ENCODE measurements around a stretch of chr13.

GRCh38 chr13:39021458-39021982, 16.4 kb downstream of the PROSER1 start:
- RAMPAGE, long total RNA, result no peak
- RRBS, result no CpG with 5 or more reads among the region's 2 CpGs
PRO-cap:
- standard, result no peak
- CoPRO, capped RNA only, 2 experiments, result no peak in any of the 2 experiments
- CoPRO, capped and uncapped RNA, 2 experiments, result no peak in any of the 2 experiments
- CoPRO, uncapped RNA only, 2 experiments, result no peak in any of the 2 experiments
CAGE:
- cytosol, long polyA plus RNA, result no peak
- long polyA plus RNA, result no peak
- nucleolus, long total RNA, result no peak
- nucleus, long polyA plus RNA, result no peak

DNA sequence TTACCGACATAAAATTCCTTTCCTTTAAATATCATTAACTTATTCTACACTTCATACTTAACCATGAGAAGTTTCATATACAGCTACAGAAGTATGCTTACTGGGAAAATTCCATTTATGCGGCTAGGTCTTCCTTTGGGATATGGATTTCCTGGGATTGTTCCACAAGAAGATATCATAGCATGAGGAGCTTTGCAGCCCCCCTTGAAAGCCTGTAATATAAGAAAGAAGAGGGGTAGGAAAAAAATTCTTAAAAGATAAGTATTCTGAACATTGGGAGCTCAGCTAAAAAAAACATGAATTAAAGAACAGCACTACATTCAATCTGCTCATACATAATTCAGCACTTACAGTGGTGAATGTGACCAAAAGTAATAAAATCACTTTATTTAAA, 11.7 kb downstream of the PROSER1 start:
- RAMPAGE, long total RNA, result no peak
- RRBS, result no CpG with 5 or more reads among the region's 2 CpGs
PRO-cap:
- standard, result no peak
- CoPRO, capped RNA only, 2 experiments, result no peak in any of the 2 experiments
- CoPRO, capped and uncapped RNA, 2 experiments, result no peak in any of the 2 experiments
- CoPRO, uncapped RNA only, 2 experiments, result no peak in any of the 2 experiments
CAGE:
- cytosol, long polyA plus RNA, result no peak
- long polyA plus RNA, result no peak
- nucleolus, long total RNA, result no peak
- nucleus, long polyA plus RNA, result no peak

DNA sequence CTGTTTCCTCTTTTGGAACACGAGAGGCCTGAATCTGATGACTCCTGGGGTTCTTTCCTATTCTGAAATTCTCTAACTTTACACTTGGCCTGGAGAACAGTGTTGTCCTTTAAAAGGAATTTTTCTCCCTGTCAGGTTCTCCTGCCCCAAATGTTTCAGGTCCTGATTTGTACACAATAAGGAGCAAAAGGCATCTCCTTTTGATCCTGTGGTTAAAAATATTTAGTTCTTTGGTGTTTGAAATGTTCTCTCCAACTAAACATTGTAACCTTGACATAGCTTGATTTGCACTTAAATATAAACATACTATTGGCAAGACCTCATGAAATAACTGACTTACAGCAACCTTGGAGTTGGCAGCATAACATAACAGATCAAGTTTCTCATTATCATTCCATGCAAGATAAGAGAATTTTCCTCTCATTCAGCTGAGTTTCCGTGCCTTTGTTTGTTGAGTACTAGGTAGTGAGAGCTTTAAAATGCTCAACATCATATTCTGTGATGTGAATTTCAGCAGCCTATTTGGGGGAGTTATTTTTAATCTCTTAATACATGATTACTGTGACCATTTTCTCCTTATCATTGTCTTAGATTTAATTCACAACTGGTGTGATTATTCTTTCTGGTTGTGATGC, 244.9 kb downstream of the COG6 start:
- RAMPAGE, long total RNA, result no peak
- RRBS, result no CpG with 5 or more reads among the region's 2 CpGs
PRO-cap:
- standard, result no peak
- CoPRO, capped RNA only, 2 experiments, result no peak in any of the 2 experiments
- CoPRO, capped and uncapped RNA, 2 experiments, result no peak in any of the 2 experiments
- CoPRO, uncapped RNA only, 2 experiments, result no peak in any of the 2 experiments
CAGE:
- cytosol, long polyA plus RNA, result no peak
- long polyA plus RNA, result no peak
- nucleolus, long total RNA, result no peak
- nucleus, long polyA plus RNA, result no peak

DNA sequence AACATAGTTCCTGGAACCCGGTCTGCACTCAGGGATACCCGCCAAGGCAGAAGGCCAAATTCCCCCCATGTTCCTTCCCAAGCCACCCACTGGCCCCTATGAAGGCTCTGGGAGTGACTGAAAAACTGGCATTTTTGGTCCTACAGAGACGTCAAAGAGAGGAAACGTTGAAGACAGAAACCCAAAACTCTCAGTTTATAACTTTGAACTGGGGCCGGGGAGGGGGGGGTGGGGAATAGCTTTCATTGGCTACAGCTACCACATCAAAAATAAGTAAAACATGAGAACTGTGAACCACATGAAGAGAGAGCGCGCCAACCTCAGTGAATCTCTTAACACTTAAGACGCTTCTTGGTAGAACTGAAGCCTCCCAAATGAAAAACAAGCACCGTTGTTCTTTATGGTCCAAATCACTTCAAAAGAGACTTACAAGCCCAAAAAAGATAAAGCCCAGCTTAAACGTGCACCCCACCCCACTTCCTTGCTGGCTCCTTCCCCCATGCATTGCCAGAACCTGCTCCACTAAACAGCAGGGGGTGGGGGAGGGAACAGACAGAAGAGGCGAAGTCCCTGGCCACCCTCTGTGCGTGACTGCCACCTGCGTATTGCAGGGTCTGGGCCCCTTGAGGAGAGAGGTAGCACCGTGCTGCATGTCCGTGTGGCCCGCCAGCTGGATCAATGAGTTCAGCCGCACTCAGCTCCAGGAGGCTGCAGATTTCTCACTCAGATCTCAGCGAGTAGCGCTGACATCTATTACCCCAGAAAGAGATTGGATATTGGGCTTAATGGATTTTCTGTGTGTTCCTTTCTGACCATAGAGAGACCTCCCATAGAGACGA, 479.1 kb downstream of the FOXO1 start:
- RAMPAGE, long total RNA, result no peak
- RRBS, result no CpG with 5 or more reads among the region's 20 CpGs
PRO-cap:
- standard, result no peak
- CoPRO, capped RNA only, 2 experiments, result no peak in any of the 2 experiments
- CoPRO, capped and uncapped RNA, 2 experiments, result no peak in any of the 2 experiments
- CoPRO, uncapped RNA only, 2 experiments, result no peak in any of the 2 experiments
CAGE:
- cytosol, long polyA plus RNA, result no peak
- long polyA plus RNA, result no peak
- nucleolus, long total RNA, result no peak
- nucleus, long polyA plus RNA, result no peak

DNA sequence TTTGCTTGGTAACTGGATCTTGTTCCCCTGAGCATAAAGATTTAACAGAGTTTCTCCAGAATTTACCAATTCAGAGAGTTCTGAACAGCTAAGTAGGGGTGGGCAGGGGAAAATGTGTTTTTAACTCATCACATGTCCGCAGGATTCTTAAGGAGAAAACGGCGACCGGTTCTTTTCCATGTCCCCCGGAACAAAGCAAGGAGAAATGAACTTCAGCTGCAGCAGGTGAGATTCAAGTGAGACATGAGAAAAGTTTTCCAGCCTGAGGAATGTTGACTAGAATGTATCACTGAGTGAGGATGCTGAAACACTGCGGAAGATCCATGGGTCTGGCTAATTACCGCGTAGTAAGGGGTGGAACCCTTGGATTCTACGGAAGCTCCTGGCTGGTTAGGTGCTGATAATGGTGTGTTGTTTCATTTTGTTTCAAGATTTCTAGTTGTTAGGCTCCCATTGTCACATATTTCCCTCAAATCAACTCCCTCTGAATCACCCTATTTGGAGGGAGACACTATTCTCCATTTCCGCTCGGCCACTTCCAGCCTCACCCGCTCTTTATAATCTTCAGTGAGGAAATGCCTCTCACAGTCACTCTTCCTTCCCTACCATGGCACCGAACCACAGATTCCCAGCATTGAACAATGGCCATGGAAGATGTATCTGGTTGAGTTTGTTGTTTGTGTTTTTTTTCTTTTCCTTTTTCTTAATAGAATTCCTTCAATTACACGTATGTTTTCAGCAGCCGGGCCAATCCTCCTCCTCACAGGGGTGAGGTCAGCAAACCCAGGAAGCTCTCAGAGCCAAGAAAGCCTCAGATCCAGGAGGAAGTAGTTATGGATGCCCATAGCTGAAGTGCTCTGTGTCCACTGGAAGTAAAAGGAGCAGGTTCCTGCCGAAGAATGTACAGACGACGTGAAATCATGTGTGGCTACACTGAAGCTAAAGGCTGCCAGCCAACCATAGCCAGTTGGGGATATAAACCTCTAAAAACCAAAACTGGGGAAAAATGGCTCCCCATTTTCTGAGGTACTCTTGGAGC, 472.3 kb downstream of the FOXO1 start:
- RAMPAGE, long total RNA, result no peak
- RRBS, result no CpG with 5 or more reads among the region's 18 CpGs
PRO-cap:
- standard, result no peak
- CoPRO, capped RNA only, 2 experiments, result no peak in any of the 2 experiments
- CoPRO, capped and uncapped RNA, 2 experiments, result no peak in any of the 2 experiments
- CoPRO, uncapped RNA only, 2 experiments, result no peak in any of the 2 experiments
CAGE:
- cytosol, long polyA plus RNA, result no peak
- long polyA plus RNA, result no peak
- nucleolus, long total RNA, result no peak
- nucleus, long polyA plus RNA, result no peak

DNA sequence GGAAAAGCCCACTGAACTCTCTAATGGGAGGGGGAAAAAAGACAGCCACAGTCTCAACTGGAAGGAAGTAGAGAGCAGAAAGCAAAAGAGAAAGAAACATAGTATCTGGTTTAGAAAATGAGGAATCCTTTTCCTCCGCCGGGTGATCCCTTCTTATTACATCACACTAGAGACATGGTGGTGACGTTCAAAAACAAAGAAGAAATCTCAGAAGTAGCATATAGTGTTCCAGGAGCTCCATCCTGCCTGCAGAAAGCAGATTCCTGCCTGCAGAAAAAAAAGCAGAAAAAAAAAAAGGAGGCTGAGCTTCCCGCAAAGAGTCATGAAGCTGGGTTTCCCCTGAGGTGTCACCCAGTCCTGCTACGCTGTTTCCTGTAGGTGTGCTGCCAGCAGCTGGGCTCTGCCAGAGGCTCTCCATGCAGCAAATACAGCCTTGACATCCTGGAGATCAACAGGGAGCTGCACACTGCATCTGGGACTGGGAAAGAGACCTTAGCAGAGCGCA, 351.1 kb downstream of the FOXO1 start:
- RAMPAGE, long total RNA, result no peak
- RRBS, result no CpG with 5 or more reads among the region's 6 CpGs
PRO-cap:
- standard, result no peak
- CoPRO, capped RNA only, 2 experiments, result no peak in any of the 2 experiments
- CoPRO, capped and uncapped RNA, 2 experiments, result no peak in any of the 2 experiments
- CoPRO, uncapped RNA only, 2 experiments, result no peak in any of the 2 experiments
CAGE:
- cytosol, long polyA plus RNA, result no peak
- long polyA plus RNA, result no peak
- nucleolus, long total RNA, result no peak
- nucleus, long polyA plus RNA, result no peak

- RAMPAGE, long total RNA, result no peak
- RRBS, result no CpG with 5 or more reads among the region's 6 CpGs
PRO-cap:
- standard, result no peak
- CoPRO, capped RNA only, 2 experiments, result no peak in any of the 2 experiments
- CoPRO, capped and uncapped RNA, 2 experiments, result no peak in any of the 2 experiments
- CoPRO, uncapped RNA only, 2 experiments, result no peak in any of the 2 experiments
CAGE:
- cytosol, long polyA plus RNA, result no peak
- long polyA plus RNA, result no peak
- nucleolus, long total RNA, result no peak
- nucleus, long polyA plus RNA, result no peak
Measured at GRCh38 chr13:40344851-40345223, 321.6 kb downstream of the FOXO1 start.

GRCh38 chr13:40589142-40590082, 77.0 kb downstream of the FOXO1 start:
- RAMPAGE, long total RNA, result no peak
- RRBS, result no CpG with 5 or more reads among the region's 4 CpGs
PRO-cap:
- standard, result no peak
- CoPRO, capped RNA only, 2 experiments, result no peak in any of the 2 experiments
- CoPRO, capped and uncapped RNA, 2 experiments, result no peak in any of the 2 experiments
- CoPRO, uncapped RNA only, 2 experiments, result no peak in any of the 2 experiments
CAGE:
- cytosol, long polyA plus RNA, result no peak
- long polyA plus RNA, result no peak
- nucleolus, long total RNA, result no peak
- nucleus, long polyA plus RNA, result no peak

DNA sequence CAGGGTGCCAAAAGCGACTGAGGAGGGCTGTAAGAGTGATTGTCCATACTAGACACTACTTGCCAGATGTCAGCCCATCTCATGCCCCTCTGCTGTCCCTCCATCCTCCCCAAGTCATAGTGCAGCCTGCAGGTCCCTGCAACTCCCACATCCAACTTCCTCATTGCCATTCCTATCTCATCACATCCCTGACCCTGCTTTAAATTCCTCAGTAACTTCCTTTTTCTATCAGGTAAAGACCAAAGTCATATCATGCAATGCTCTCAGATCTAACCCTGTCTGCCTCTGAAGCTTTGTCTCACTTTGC, 59.8 kb downstream of the FOXO1 start:
- RAMPAGE, long total RNA, result no peak
- RRBS, result no CpG with 5 or more reads among the region's 1 CpG
PRO-cap:
- standard, result no peak
- CoPRO, capped RNA only, 2 experiments, result no peak in any of the 2 experiments
- CoPRO, capped and uncapped RNA, 2 experiments, result no peak in any of the 2 experiments
- CoPRO, uncapped RNA only, 2 experiments, result no peak in any of the 2 experiments
CAGE:
- cytosol, long polyA plus RNA, result no peak
- long polyA plus RNA, result no peak
- nucleolus, long total RNA, result no peak
- nucleus, long polyA plus RNA, result no peak

- RAMPAGE, long total RNA, result no peak
- RRBS, result no CpG with 5 or more reads among the region's 5 CpGs
PRO-cap:
- standard, result no peak
- CoPRO, capped RNA only, 2 experiments, result no peak in any of the 2 experiments
- CoPRO, capped and uncapped RNA, 2 experiments, result no peak in any of the 2 experiments
- CoPRO, uncapped RNA only, 2 experiments, result no peak in any of the 2 experiments
CAGE:
- cytosol, long polyA plus RNA, result no peak
- long polyA plus RNA, result no peak
- nucleolus, long total RNA, result no peak
- nucleus, long polyA plus RNA, result no peak
Measured at GRCh38 chr13:40631407-40631996, 34.9 kb downstream of the FOXO1 start.

DNA sequence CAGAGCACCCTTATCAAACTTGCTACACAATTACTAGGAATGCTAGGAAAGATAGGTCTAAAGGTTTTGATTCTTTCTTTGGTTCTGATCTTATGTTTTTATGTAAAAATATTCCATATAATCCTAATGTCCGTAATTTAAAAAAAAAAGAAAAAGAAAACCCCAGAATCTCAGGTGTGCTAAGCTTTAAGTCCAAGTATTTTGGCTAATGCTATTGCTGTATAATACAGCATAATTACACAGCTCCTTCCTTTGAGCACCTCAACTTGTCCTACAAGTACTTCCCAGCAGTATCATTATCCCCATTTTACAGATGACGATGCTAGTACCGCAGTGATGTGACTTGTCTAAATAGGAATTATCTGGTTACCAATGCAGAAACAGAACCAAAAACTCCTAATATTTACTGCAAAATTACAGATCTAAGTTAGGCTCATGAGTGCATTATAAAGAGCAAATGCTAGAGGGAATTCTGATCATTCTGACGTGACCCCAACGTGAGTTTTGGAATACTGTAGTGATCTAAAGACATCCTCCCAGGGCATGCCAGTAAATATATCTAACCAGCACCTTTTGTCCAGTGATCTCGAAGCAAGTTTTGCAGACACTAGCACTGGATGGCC, 22.7 kb downstream of the FOXO1 start:
- RAMPAGE, long total RNA, result no peak
- RRBS, result no CpG with 5 or more reads among the region's 6 CpGs
PRO-cap:
- standard, result no peak
- CoPRO, capped RNA only, 2 experiments, result no peak in any of the 2 experiments
- CoPRO, capped and uncapped RNA, 2 experiments, result no peak in any of the 2 experiments
- CoPRO, uncapped RNA only, 2 experiments, result no peak in any of the 2 experiments
CAGE:
- cytosol, long polyA plus RNA, result no peak
- long polyA plus RNA, result no peak
- nucleolus, long total RNA, result no peak
- nucleus, long polyA plus RNA, result no peak

DNA sequence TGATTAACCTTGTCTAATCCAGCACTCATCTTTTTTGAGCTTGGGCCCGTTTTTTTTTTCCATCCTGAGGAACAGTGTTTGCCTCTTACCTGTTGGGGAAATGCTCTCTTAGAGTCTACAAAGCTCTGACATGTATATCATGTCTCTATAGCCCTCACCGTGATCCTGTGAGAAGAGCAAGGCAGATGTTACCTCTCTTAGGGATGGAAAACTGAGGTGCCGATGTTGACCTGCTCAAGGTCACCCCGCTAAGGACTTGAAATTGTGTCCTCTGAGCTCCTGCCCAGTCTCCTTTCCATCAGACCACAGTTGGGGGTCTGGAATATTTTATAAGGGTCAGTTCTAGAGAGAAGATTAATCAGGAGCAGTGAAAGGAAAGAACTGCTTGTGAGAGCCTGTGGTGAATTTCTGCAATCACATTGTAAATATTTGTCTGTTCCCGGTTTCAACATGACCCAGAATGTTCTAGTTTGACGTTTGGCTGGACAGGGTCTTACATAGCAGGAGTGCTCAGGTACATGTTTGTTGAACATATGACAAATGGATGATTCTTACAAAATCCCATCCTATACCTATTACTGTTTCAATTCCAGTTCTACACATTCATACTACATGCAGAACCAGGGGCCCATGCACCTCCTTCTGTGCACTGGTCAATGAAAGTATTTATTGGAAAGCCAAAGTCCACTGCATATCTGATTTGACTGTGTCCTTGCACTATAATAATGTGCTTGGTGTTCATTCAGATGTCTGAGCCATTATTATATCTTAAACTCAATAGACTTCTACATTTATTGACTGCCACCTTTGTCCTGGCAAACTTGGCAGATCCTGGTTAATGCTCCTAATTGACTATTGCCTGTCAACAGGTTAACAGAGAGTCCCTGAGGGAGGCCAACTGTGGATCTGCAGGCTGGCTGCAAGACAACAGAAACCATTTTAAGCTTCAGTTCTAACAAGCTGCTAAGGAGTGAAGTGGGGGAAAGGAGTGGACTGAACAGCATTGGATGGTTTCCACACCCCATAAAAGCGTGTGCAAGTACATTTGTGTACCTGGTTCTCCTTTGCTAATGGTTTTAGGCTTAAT, 12.2 kb downstream of the SLC25A15 start:
- RAMPAGE, long total RNA, result no peak
- RRBS, result no CpG with 5 or more reads among the region's 7 CpGs
PRO-cap:
- standard, result no peak
- CoPRO, capped RNA only, 2 experiments, result no peak in any of the 2 experiments
- CoPRO, capped and uncapped RNA, 2 experiments, result no peak in any of the 2 experiments
- CoPRO, uncapped RNA only, 2 experiments, result peak in 1 of 2 experiments; most common plus-strand start position 325 of the sequence (in 1)
CAGE:
- cytosol, long polyA plus RNA, result no peak
- long polyA plus RNA, result no peak
- nucleolus, long total RNA, result no peak
- nucleus, long polyA plus RNA, result no peak

DNA sequence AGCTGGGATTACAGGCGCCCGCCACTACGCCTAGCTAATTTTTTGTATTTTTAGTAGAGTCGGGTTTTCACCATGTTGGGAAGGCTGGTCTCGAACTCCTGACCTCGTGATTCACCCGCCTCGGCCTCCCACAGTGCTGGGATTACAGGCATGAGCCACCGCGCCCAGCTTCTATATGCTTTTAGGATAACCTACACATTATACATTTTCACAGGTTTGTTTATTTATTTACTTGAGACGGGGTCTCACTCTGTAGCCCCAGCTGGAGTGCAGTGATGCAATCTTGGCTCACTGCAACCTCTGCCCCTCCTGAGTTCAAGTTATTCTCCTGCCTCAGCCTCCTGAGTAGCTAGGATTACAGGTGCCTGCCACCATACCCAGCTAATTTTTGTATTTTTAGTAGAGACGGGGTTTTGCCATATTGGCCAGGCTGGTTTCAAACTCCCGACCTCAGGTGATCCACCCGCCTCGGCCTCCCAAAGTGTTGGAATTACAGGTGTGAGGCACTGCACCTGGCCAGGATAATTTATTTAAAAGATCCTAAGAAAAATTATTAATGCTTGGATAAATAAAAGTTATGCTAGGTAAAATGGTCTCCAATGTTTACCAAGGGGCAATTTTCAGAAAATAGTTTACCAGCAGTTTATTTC, 81.4 kb downstream of the ELF1 start:
- RAMPAGE, long total RNA, result no peak
- RRBS, result no CpG with 5 or more reads among the region's 15 CpGs
PRO-cap:
- standard, result no peak
- CoPRO, capped RNA only, 2 experiments, result no peak in any of the 2 experiments
- CoPRO, capped and uncapped RNA, 2 experiments, result no peak in any of the 2 experiments
- CoPRO, uncapped RNA only, 2 experiments, result no peak in any of the 2 experiments
CAGE:
- cytosol, long polyA plus RNA, result no peak
- long polyA plus RNA, result no peak
- nucleolus, long total RNA, result no peak
- nucleus, long polyA plus RNA, result no peak

DNA sequence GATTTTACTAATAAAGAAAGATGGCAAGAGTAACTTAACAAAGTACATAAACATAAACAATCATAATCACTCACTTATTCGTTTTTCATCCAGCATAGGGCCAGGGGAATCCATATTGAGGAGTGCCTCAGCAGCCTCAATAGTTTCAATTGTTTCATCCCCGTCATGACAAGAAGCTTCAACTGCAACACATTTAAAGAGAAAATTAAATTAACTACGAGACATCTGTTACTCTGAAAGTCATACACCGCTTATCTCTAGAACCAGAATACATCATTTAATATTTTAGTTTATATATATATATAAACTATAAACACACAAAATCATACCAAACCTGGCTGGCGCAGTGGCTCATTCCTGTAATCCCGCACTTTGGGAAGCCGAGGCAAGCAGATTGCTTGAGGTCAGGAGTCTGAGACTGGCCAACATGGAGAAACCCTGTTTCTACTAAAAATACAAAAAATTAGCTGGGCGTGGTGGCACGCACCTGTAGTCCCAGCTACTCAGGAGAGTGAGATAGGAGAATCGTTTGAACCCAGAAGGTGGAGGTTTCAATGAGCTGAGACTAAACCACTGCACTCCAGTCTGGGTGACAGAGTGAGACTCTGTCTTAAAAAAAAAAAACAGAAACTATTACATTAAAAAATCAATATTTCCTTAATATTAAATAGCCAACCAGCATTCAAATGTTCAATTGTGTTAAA, 67.7 kb downstream of the ELF1 start:
- RAMPAGE, long total RNA, result no peak
- RRBS, result no CpG with 5 or more reads among the region's 10 CpGs
PRO-cap:
- standard, result no peak
- CoPRO, capped RNA only, 2 experiments, result no peak in any of the 2 experiments
- CoPRO, capped and uncapped RNA, 2 experiments, result no peak in any of the 2 experiments
- CoPRO, uncapped RNA only, 2 experiments, result peak in 1 of 2 experiments; most common minus-strand start position 455 of the sequence (in 1)
CAGE:
- cytosol, long polyA plus RNA, result no peak
- long polyA plus RNA, result no peak
- nucleolus, long total RNA, result no peak
- nucleus, long polyA plus RNA, result no peak

GRCh38 chr13:40967514-40967961, 51.6 kb downstream of the ELF1 start:
- RAMPAGE, long total RNA, result no peak
- RRBS, result no CpG with 5 or more reads among the region's 7 CpGs
PRO-cap:
- standard, result no peak
- CoPRO, capped RNA only, 2 experiments, result no peak in any of the 2 experiments
- CoPRO, capped and uncapped RNA, 2 experiments, result no peak in any of the 2 experiments
- CoPRO, uncapped RNA only, 2 experiments, result no peak in any of the 2 experiments
CAGE:
- cytosol, long polyA plus RNA, result no peak
- long polyA plus RNA, result no peak
- nucleolus, long total RNA, result no peak
- nucleus, long polyA plus RNA, result no peak

- RAMPAGE, long total RNA, result no peak
- RRBS, result 3% methylated on average over 30 of the region's 71 CpGs
PRO-cap:
- standard, result bidirectional peak, plus-strand start at chr13:41060117, minus-strand start at chr13:41060090; bidirectional peak, plus-strand start at chr13:41060267, minus-strand start at chr13:41060266; bidirectional peak, plus-strand start at chr13:41060506, minus-strand start at chr13:41060345
- CoPRO, capped RNA only, 2 experiments, result peak in 2 of 2 experiments; most common plus-strand start chr13:41060488 (in 2); most common minus-strand start chr13:41060275 (in 1)
- CoPRO, capped and uncapped RNA, 2 experiments, result peak in 1 of 2 experiments; most common plus-strand start chr13:41060488 (in 1); most common minus-strand start chr13:41060326 (in 1)
- CoPRO, uncapped RNA only, 2 experiments, result peak in 2 of 2 experiments; most common plus-strand start chr13:41060222 (in 1); most common minus-strand start chr13:41059994 (in 1)
CAGE:
- cytosol, long polyA plus RNA, result no peak
- long polyA plus RNA, result no peak
- nucleolus, long total RNA, result no peak
- nucleus, long polyA plus RNA, result no peak
Measured at GRCh38 chr13:41059622-41060744, 1.3 kb upstream of the WBP4 start.

- RAMPAGE, long total RNA, result no peak
PRO-cap:
- standard, result no peak
- CoPRO, capped RNA only, 2 experiments, result no peak in any of the 2 experiments
- CoPRO, capped and uncapped RNA, 2 experiments, result no peak in any of the 2 experiments
- CoPRO, uncapped RNA only, 2 experiments, result no peak in any of the 2 experiments
CAGE:
- cytosol, long polyA plus RNA, result no peak
- long polyA plus RNA, result no peak
- nucleolus, long total RNA, result no peak
- nucleus, long polyA plus RNA, result no peak
Measured at GRCh38 chr13:41064735-41065513, 3.6 kb downstream of the WBP4 start.

DNA sequence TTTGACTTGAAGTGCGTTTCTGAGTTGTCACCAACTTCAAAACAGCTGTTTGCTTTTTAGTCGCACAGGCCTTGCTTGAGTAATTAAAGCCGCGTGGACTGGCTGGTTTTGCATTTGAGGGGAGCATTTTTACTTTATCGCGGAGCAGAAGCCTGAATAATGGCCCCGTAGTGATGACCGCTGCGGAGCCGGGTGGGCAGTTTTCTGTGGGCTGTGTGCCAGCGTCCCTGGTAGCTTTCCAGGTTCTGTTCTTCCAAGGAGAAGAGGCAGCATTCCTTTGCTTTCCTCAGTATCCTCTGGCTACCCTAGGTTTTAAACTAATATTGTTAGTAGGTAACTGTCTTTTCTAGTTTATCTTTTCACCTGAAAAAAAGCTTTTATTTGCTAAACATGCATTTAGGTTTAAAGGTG, 1.1 kb downstream of the NAA16 start:
- RAMPAGE, long total RNA, result no peak
- RRBS, result no CpG with 5 or more reads among the region's 11 CpGs
PRO-cap:
- standard, result no peak
- CoPRO, capped RNA only, 2 experiments, result no peak in any of the 2 experiments
- CoPRO, capped and uncapped RNA, 2 experiments, result no peak in any of the 2 experiments
- CoPRO, uncapped RNA only, 2 experiments, result no peak in any of the 2 experiments
CAGE:
- cytosol, long polyA plus RNA, result no peak
- long polyA plus RNA, result no peak
- nucleolus, long total RNA, result no peak
- nucleus, long polyA plus RNA, result no peak

Data from K562 (cell line).